LUHMES (cell line): ENCODE measurements around a stretch of chr7.

GRCh38 chr7:25119855-25120369 is 5.1 kb downstream of the CYCS start:
- PRO-cap = no peak

- PRO-cap = no peak
Observed at GRCh38 chr7:25121780-25122427, 3.2 kb downstream of the CYCS start.

- PRO-cap = no peak
Observed at GRCh38 chr7:25249647-25250155, 21.4 kb upstream of the NPVF start.

- PRO-cap = unidirectional peak, minus-strand start at chr7:25603509
Observed at GRCh38 chr7:25602948-25603874, 374.9 kb upstream of the NPVF start.

DNA sequence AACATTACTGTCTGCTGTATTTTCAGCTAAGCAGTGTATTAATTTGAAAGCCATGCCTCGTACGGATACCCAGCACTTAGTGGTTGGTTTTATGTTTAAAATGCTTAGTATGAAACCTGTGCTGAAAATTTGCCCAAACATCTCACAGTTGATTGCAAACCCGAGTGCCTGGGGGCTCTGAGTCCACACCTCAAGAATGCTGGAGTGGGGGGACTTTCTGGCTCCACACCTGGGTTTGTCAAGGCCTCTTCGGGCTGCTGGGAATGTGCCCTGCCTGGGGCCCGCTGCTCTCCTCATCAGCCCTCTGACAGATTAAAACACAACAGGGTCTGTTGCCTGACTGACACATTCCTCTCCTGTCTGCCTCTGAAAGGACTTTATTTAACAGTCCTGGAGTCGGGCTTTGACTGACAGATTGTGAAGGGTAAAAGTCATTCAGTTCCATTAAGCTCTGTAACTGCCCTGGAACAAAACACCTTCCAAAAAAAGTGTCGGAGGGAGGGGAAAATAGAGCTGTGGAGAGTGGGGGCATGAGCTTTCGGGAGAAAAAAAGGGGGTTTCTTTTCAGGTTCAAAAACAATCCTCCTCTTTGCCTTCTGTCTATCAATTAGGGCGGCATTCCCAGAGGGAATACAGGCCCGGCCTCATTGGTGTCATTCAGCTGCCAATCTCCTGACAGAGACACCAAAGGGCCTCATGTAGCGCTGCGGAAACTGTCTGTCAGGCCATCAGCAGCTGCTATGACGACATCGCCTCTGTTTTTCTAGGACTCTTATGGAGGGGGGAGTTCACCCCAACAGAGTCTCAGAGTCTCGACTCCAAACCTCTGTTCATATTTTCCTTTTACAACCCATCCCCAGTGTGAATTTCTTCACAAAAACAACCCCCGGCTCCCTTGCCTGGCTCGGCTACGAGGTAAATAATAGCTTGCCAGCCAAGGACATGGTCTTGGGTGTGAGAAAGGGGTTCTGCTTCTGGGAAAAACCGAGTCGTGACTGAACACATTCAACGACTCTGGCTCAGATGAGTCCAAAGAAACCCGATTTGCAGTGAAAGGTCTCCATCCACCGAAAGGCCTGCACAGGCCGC is 398.8 kb upstream of the NFE2L3 start:
- PRO-cap = no peak

- PRO-cap = no peak
Observed at GRCh38 chr7:25849372-25850226, 302.4 kb upstream of the NFE2L3 start.

GRCh38 chr7:25897504-25897788 is 254.6 kb upstream of the NFE2L3 start:
- PRO-cap = no peak

GRCh38 chr7:25950898-25951790 is 200.9 kb upstream of the NFE2L3 start:
- PRO-cap = bidirectional peak, plus-strand start at chr7:25951245, minus-strand start at chr7:25951157

DNA sequence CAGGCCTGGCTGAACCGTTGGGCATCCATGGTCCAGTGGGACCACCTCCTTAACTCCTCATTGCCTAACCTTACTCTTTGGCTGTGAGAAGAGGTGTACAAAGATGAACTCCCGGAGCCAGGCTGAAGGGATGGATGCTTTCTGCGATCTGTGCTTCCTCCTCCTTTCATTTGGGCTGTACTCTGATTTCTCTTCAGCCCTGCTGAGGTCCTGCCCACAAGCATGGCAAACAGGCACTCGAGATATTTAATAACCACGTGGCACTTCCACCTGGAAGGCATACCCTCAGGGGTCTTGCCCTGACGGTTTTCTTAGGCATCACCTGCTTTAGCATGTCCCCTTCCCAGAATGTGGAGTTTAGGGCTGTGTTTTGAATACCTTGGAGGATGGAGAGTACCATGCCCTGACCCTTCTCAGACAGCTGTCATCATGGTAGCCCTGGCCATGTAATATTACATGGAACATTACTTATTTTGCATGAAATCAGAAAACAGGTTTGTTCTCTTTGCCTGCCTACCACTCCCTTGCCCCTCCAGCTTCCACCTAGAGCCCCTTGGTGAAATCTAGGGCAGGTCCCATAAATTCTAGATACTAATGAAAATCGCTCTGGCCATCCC is 21.9 kb downstream of the HNRNPA2B1 start:
- PRO-cap = no peak

- PRO-cap = no peak
Observed at GRCh38 chr7:26179539-26180549, 20.7 kb downstream of the HNRNPA2B1 start.

DNA sequence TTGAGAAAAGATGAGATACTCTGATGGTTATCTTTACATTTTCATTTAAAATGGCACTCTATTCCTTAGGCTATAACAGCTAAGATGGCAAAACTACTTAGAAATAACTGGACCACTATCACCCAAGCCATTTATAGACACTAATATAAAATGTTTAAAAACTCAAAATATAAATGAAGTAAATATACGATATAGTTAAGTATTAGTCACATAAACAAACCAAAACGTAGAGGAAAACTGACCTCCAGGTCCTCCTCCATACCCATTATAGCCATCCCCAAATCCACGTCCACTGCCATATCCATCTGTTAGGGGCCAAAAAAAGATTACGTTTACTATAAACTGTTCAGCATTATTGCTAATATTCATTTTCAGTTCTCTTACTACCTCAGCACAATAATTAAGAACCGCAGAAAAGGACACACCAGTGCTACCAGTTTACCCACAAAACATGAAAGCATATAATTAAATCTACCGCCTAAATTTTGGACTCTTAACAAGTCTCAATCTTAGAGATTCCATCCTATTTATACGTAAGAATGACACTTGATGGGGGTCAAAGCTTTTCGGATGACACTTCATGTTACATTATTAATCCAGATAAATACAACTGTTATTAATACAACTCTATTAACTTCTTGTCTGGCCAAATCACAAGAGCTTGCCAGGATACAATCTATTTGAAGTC is 4.8 kb downstream of the HNRNPA2B1 start:
- PRO-cap = no peak

DNA sequence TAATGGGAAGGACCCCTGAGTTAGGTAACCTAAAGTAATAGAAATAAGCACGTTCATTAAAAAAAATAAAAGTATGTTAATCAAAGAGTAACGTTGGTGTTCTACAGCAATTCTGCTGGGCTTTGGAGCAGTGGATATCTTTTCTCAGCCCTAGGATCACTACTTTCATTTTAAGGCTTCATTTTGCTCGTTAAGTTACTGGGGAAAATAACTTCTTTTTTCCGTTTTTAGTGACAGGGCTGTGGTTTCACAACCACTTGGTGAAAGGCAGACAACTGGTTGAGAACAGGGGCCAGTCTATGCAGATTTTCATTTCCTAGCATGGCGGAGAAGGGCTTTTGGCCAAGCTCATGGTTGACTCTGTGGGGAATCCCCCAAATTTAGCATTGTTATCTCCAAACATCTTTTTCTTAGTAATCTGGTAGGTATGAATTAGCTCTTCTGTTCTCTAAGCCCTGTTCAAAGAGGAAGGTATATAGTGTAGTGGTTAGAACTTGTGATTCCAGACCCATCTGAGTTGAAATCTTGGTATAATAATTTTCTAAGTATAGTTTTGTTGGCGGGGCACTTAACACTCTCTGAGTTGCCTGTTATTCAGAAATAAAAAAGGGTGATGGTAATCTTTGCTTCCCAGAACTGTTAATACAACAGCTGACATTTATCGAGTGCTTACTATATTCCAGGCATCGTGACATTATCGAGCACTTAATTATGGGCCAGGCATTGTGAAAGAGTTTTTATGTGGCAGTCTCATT is 2.3 kb downstream of the SNX10 start:
- PRO-cap = no peak

DNA sequence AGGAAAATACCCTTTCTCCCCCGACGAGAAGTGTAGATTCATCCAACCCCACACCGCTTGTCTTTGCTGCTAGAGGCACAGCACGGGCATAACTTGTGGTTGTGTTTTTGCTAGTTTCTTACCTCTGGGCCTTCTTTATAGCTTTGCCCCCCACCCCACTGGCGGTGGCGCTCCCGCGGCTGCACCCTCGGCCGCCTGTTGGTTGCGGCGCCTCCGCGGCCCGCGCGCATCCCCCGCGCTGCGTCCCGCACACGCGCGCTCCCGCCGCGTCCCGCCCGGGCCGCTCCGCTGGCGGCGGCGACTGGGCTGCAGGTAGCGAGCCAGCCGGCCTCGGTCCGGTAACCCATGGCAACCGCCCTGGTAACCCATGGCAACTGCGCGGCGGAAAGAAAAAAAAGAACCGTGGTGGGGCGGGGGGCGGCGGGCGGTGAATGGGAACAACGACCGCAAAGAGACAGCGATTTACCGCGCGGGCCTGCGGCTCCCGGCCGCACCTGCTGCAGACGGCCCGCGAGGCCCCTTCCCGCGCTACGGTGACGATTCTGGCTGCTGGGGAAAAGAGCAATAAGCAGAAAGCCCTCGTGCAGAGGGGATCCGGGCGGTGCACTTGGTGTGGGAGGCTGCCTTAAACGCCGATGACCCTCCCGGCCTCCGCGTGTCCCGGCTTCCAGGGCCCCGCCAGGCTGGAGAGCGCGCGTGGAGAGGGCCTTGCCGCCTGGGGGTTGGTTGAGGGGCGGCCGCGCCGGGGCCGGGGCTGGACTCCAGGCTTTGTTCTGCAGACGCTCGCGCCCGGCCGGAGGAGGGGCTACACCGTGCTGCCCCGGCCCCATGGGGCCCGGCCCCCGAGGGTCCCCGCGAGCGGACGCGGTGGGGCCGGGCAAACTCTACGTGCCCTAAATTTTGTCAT is 84.6 kb downstream of the SNX10 start:
- PRO-cap = bidirectional peak, plus-strand start at position 501 of the sequence, minus-strand start at position 304 of the sequence; bidirectional peak, plus-strand start at position 777 of the sequence, minus-strand start at position 786 of the sequence

DNA sequence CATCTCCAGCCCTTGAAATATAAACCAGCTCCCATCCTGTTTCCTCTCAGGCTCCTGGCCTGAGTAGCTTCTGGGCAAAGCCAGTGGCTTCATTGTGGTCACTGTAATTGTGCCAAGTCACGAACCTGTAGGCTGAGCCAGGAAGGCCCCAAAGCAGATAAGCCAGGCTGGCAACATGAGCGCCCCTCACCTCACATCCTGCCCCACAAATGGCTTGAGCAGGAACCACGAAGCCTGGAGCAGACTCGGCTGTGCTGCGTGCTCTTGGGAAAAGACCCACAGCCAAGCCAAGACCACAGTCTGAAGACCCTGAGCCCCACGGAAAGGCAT is 258.0 kb downstream of the SNX10 start:
- PRO-cap = no peak

- PRO-cap = unidirectional peak, plus-strand start at chr7:27088181
Observed at GRCh38 chr7:27087801-27088651, 7.8 kb downstream of the HOXA1 start.

- PRO-cap = no peak
Observed at GRCh38 chr7:27097892-27098252, 2.1 kb upstream of the HOXA1 start.

- PRO-cap = no peak
Observed at GRCh38 chr7:27114491-27114821, 12.0 kb upstream of the HOXA2 start.

DNA sequence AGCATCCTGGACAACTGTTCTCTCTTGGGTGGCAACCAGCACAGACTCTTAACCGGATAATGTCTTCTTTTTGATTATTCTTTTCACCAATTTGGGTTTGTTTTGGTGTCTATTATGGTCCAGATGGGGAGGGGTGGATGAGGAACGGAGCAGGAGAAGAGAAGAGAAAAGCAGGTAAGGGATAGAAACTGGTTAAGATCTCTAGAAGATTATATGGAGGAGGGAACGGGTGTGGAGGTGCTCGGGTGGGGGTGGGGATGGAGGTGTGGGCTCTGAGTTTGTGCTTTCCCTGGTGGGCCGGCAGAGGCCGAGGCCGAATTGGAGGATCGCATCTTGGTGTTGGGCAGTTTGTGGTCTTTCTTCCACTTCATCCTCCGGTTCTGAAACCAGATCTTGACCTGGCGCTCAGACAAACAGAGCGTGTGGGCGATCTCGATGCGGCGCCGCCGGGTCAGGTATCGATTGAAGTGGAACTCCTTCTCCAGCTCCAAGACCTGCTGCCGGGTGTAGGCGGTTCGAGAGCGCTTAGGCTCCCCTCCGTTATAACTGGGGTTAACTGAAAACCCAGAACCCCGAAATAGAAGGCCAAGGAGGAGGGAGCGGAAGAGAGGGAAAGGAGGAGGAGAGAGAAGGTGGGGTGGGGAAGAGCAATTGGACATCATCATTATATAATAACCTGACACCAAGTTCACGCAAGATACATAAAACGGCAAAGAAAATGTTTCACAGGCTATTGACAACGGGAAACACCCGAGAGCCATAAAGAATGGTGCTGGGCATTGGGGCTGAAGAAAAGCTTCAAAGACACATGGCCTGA is 1.3 kb downstream of the HOXA4 start:
- PRO-cap = no peak

DNA sequence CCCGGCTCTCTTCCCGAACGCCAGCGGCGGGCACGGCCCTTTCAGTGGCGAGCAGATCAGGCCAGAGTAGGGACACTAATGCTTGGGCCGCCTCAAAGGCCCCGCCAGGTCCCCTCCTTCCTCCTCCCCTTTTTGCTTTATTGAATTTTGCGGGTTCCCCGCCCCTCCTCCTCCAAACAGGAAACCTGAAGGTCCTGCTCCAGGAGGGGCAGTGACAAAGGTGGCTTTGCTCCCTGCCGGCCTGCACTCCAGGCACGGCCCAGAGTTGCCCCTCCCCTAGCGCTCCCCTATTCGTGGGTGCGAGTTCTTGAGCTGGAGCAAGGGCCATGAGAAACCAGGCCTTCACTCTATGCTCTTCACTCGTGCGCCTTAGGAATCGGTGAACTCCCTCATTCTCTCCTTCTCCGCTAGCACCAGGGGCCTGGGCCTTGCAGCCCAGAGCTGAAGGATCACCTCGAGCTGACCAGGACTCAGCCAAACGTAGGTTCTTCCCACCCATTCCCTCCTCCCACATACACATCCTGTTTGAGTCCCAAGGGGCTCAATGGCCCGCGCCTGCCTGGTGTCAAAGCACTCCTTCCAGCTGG is 543 bp upstream of the HOXA6 start:
- PRO-cap = no peak

- PRO-cap = no peak
Observed at GRCh38 chr7:27158517-27159034, 2.1 kb upstream of the HOXA7 start.